Vein endothelial cell (primary cell): Measurements from ENCODE around the genes NAIF1, DNM1 and CERCAM.

DNA sequence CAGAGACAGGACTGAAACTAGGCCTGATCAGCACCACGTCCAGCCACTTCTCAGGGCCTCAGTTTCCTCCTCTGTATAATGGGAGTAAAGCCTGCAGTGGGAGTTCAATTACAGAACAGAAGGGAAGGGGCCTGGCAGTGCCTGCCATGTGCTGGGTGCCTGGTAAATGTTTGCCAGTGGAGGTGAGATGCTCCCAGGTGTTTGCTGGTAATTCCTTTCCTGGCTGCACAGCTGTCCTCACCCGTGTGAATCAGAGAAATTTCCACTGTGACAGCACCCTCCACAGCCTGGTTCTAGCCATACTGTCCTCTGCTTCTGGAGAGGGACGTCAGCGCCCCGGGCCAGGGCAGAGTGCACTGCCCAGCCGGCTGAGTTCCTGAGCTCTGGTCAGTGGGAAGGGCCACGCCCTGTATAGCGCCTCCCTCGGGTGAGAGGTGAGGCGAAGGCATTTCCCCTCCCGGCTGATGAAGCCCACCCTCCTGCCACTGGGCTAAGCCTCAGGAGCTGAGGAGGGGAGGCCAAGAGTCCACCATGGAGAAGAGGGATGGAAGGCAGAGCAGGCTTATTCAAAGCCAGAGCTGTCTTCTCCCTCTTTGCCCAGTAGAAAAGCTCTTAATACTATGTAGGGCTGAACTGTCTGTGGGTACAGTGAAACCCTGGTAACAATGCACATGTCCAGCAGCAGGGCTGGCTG lies 14.4 kb upstream of the DPM2 start:
- CAGE, long polyA plus RNA = no peak

GRCh38 chr9:127965236-127966341 lies 15.2 kb downstream of the EEIG1 start:
- CAGE, long polyA plus RNA = no peak

- CAGE, long polyA plus RNA = no peak
Observed at GRCh38 chr9:127968570-127969275, 12.1 kb downstream of the EEIG1 start.

GRCh38 chr9:127979020-127979866 lies 1.5 kb downstream of the EEIG1 start:
- CAGE, long polyA plus RNA = no peak

- CAGE, long polyA plus RNA = no peak
Observed at GRCh38 chr9:128001633-128002199, 20.9 kb upstream of the EEIG1 start.

- CAGE, long polyA plus RNA = no peak
Observed at GRCh38 chr9:128056924-128057887, 9.9 kb downstream of the NAIF1 start.

GRCh38 chr9:128066902-128068046 lies at the start of gene NAIF1:
NAIF1 (minus strand) TSS chr9:128067320.
- CAGE, long polyA plus RNA = start-site peak on the minus strand at chr9:128067222-128067252, 10 and 7 reads in 2 replicates

GRCh38 chr9:128077948-128078213 lies 9.8 kb downstream of the SLC25A25 start:
- CAGE, long polyA plus RNA = no peak

GRCh38 chr9:128079405-128079551 lies 11.2 kb downstream of the SLC25A25 start:
- CAGE, long polyA plus RNA = no peak

DNA sequence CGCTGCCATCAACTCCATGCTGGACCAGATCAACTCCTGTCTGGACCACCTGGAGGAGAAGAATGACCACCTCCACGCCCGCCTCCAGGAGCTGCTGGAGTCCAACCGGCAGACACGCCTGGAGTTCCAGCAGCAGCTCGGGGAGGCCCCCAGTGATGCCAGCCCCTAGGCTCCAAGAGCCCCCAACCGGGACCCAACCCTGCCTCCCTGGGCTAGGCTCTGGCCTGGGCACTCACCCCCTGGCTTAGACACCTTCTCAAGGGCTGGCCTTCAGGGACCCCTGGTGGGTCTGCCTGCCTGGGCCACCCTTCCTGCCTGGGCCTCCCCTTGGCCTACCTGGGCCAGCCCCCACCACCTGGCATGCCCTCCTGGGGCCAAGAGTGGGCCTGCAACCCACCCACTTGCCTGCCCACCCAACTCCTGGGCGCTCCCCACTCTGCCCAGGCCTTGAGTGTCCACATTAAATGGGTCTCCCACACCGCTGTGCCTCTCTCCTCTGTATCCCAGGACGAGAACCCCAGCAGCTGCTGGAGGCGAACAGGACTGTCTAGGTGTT lies 3.5 kb downstream of the BBLN start:
- CAGE, long polyA plus RNA = no peak

DNA sequence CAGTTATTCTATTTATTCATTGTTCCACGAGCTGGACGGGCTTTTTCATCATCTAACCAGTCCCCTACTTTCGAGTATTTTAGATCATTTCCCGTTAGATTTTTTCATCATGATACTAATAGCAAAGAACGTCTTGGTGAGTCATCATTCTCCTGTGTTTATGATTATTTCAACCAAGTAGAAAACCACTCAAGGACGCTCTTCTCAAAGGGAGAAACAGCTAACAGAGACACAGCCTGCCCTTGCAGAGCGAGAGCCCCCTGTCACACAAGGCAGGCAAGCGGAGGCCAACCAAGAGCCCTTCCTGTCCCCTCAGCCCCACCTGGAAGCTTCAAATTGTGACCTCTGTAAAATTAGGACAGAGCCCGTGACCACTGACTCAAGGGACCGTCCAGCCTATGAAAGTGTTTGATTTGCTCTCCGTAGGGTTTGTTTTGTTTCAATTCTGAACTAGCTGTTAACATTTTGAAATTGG lies 15.2 kb downstream of the BBLN start:
- CAGE, long polyA plus RNA = no peak

DNA sequence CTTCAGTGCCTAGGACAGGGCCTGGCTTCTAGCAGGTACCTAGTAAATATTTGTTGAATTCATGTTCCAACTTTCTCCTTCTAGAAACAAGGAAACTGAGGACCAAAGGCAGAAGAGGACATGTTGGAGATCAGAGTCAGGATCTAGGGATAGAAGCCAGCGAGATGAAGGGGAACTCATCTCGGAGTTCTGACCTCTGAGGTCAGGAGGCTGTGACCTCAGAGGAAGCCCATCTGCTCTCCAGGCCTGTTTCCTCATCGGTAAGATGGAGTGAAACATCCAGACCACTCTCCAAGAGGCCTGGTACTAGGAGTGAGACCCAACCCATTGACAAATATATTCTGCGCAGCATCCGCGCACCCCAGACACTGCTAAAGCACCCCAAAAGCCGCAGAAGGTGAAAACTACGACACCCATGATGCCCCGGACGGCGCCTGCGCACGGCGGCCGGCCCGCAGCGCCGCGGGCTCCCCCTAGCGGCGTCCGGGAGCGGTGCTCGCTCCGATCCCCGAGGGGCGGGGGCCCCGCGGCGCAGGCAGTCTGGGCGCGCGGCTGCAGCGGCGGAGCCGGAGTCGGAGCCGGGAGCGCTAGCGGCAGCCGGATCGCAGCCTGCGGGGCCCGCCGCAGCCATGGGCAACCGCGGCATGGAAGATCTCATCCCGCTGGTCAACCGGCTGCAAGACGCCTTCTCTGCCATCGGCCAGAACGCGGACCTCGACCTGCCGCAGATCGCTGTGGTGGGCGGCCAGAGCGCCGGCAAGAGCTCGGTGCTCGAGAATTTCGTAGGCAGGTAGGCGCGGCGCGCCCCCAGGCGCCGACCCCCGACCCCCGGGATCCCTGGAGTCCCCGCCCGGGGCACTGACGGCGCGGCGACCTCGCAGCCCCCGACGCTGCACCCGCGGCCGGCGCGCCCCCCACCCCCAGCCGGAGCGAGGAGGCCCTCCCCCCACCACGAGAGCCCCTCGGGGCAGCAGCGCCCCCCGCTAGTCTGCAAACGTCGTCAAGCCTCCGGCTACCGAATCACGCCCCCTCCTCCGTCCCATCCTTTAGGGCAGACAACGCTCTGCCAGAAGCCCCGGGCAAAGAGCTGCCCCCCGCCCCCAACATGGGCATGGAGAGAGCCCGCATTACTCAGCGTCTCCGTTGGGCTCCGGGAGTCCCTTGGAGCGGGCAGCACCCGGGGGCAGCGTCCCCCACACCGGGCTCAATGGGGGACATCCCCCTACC lies at the start of gene DNM1:
DNM1 (plus strand) TSS at position 538 of the 1,227 bp plus-strand sequence.
- CAGE, long polyA plus RNA = no peak

DNA sequence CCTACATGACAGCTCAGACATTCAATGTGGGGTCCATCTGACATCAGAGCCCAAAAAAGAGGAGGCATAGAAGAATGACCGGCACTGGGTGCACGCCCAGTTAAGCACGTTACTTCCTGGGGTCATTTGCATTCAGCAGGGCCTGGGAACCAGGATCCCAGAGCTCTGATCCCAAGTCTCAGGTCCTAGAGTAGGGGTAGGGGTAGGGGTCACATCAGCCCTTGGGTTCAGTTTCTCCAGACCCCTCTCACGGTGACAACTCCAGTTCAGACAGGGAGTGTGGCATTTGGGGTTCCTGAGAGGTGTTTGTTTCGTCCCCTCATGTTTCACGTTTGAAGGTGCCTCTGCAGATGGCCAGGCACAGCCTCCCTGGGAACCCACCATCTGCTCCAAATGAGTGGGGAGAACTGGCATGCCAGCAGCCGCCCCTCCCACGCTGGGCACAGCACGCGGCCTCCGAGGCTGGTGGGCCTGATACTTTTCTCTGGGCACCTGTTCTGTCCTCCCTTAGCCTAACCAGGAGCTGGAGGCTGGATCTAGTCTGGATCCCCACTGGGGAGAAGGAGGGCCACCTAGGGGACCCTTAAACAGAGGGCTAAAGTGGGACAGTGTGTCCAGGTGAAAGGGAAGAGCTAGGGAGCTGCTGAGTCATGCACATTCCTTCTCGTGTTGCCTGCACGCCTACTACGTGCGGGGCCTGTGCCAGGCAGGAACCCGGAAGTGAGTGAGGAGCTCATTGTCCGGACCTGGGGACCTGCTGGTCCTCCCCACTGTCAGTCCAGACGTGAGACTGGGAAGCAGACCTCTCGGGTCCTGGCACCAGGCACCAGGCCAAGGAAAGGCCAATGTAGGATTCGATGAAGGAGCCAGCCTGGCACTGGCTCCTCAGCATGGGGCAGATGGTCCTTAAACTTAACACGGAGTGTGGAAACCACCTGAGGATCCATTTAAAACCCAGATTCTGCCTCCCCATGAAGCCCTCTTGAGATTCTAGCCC lies 11.5 kb downstream of the DNM1 start:
- CAGE, long polyA plus RNA = no peak

DNA sequence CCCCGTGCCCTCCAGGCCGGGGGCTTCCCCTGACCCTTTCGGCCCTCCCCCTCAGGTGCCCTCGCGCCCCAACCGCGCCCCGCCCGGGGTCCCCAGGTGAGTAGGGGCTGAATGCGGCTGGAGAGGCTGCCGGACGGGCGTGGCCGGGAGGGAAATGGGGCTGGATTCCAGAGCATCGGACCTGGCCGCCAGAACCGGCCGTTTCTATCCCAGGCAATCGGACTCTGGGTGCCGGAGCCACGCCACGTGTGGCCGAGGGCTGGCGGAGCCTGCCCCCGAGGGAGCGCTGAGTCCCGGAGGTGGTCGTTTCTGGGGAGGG lies 25.0 kb downstream of the GOLGA2 start:
- CAGE, long polyA plus RNA = no peak

DNA sequence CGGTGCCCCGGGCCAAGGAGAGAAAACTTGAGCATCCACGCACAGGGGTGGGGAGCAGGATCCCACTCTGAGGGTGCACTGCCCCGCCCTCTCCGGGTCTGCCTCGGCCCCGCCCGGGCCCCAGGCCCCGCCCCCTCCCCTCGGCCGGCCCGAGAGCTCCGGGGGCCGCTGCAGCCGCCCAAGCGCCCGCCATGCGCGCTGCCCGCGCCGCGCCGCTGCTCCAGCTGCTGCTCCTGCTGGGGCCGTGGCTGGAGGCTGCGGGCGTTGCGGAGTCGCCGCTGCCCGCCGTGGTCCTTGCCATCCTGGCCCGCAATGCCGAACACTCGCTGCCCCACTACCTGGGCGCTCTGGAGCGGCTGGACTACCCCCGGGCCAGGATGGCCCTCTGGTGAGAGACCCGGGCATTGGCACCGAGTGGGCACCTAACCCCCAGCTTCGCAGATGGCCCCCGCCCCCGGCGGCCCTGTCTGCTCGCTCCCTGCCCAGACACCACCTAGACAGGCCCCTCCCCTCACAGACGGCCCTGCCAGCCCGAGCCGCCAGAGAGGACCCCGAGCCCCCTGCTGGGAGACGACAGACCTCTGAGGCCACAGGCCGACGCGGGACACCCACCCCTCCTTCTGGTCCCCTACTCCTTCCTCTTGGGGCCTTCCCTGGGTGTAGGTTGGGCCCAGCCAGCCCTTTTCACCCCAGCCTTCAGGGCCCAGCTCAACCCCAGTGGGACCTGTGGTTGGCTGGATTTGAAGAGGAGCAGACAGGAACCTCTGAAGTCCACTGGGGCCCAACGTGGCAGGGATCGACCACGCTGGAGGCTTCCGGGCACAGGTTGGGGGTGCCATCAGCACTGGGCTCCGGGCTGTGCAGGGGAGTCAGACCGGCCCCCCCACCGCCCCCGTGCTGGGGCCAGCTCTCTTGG lies at the start of gene CERCAM:
CERCAM (plus strand) TSS at position 171 of the 916 bp plus-strand sequence.
- CAGE, long polyA plus RNA = no peak

- CAGE, long polyA plus RNA = no peak
Observed at GRCh38 chr9:128454961-128455390, 830 bp upstream of the ODF2 start.

DNA sequence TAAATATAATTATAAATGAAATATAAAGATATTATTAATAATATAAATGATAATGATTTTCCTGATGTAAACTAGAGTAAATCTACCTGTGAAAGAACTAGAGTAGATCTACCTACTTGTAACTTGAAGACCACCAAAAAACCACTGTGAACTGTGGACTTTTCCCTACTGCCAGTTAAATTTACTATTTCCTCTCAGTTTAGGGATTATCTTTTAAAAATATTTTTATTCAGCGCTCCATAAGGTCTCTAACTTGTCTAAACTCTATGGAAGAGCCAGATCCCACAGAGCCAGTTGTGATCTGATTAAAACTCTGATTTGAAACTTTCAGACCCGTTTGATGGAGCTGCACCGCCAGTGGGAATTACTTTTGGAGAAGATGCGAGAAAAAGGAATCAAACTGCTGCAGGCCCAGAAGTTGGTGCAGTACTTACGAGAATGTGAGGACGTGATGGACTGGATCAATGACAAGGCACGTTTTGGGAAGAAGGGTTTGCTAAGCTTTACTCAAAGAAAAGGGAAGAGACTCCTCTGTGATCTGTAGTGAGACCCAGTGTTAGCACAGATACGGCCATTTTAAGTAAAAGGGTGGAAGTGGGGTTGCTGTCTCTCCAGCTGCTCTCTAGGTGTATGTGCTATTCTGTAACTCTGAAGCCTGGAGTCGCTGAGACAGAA lies 22.1 kb downstream of the SPTAN1 start:
- CAGE, long polyA plus RNA = no peak

DNA sequence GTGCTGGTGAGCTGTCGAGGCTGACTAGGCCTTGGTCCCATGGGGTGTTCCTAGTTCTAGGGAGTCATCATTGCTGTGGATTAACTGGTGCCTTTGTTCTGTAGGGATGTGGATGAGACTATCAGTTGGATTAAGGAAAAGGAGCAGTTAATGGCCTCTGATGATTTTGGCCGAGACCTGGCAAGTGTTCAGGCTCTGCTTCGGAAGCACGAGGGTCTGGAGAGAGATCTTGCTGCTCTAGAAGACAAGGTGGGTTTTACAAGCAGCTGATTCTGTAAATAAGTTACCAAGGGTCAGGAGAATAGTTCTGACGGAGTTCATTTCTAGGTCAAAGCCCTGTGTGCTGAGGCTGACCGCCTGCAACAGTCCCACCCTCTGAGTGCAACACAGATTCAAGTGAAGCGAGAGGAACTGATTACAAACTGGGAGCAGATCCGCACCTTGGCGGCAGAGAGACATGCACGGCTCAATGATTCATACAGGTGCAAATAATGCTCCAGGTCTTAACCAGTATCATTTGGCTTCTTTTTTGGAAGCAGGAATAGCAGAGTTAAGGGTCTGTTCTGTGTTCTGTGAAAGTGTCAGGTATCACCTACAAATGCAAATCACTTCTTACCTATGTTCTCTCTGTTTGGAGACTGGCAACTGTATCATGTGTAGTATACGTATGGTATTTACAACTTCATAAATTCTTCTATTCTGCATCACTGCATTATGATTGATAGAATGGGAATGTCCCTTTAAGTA lies 24.8 kb downstream of the SPTAN1 start:
- CAGE, long polyA plus RNA = no peak

GRCh38 chr9:128577948-128578339 lies 25.6 kb downstream of the SPTAN1 start:
- CAGE, long polyA plus RNA = no peak

DNA sequence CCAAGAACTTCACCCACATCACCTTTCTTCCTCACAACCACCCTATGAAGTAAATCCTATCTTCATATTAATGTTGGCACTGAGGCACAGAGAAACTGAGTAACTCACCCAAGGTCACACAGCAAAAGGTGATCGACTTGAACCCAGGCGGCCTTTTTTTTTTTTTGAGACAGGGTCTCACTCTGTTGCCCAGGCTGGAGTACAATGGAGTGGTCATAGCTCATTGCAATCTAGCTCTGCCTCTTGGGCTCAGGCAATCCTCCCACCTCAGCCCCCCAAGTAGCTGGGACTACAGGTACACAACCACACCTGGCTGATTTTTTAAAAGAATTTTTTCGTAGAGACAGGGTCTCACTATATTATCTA lies 12.5 kb downstream of the DYNC2I2 start:
- CAGE, long polyA plus RNA = no peak